Measurements from ENCODE around the gene VPREB1.

- RRBS = no CpG with 5 or more reads among the region's 10 CpGs
Measured at GRCh38 chr22:20514311-20515585, 7.3 kb downstream of the MED15 start.

- RRBS = no CpG with 5 or more reads among the region's 20 CpGs
Measured at GRCh38 chr22:20727315-20728000, 46.5 kb upstream of the SERPIND1 start.

DNA sequence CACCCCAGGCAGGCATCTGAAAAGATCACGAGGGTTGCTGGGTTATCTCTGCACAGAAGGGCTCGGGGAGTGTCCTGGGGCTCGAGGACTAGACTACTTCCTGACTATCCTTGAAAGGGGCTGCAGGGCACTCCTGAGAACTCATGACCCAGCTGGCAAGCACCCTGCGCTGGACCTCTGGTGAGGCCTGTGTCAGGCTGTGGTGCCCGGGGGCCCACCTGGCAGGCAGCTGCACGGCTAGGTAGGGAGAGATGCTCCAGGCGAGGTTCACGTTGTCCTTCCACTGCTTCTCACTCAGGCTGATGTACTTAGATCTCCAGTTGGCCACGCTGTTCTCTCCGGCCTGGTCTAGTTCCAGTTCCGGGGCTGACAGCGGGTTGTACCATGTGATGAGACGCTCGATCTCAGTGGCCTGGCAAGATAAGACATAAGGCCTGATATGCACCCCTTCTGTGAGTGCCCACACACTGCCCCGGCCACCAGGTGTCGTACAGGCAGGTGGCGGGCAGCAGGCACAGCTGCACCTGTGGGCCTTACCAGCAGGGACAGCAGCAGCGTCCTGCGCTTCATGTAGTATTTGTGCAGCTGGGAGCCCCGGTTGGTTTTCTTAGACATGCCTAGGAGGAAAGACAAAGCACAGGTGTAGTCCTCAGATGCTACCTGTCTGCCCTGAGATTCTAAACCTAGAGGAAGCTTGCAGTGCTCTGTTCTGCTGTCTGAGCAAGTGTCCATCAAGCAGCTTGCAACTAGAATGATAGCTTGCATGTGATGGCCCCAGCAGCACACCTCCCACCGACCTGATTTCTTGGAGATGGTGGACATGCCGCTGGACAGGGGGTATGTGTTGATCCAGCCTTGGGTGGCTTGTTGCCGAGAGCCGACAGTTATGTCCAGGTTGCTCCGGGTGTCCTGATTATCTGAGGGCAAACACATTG lies 44.6 kb upstream of the SERPIND1 start:
- RRBS = 100% methylated on average over 1 of the region's 25 CpGs

- RRBS = no CpG with 5 or more reads among the region's 12 CpGs
Measured at GRCh38 chr22:20752778-20753481, 21.0 kb upstream of the SERPIND1 start.

DNA sequence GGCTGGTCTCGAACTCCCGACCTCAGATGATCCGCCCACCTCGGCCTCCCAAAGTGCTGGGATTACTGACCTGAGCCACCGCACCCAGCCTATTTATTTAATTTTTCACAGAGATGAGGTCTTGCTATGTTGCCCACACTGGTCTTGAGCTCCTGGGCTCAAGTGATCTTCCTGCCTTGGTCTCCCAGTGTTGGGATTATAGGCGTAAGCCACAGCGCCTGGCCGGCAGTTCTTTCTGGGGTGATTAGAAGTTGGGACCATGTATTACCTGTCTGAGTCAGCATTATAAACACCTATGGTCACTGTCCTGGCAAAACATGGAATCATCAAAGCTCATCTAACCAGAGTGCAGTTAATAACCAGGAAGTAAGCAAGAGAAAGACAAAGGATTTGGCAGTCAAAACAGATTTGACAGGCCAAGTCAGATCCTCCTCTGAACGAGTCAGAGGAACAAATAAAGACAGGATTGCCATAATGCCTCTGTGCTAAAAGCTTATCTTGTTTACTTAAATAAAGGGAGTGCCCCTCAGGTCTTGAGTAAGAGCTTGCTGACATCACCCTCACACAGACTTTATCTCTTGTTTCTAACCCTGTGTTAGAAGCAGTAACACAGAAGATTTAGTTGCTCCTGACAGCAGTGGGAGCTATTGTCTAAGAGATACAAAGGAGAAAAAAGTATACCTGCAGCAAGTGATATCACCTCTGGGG lies 3.7 kb downstream of the SERPIND1 start:
- RRBS = no CpG with 5 or more reads among the region's 9 CpGs

DNA sequence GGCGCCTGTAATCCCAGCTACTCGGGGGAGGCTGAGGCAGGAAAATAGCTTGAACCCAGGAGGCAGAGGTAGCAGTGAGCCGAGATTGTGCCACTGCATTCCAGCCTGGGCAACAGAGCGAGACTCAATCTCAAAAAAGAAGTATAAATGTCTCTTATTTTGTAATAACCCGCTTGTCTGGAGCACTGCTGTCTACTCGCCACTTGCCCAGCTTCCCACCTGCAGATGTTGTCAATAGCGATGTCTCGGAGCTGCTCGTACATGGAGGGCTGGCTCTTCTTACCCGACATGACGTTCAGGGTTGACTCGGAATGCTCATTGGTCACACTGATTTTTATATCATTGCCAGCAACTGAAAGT lies 27.8 kb downstream of the SERPIND1 start:
- RRBS = no CpG with 5 or more reads among the region's 12 CpGs

DNA sequence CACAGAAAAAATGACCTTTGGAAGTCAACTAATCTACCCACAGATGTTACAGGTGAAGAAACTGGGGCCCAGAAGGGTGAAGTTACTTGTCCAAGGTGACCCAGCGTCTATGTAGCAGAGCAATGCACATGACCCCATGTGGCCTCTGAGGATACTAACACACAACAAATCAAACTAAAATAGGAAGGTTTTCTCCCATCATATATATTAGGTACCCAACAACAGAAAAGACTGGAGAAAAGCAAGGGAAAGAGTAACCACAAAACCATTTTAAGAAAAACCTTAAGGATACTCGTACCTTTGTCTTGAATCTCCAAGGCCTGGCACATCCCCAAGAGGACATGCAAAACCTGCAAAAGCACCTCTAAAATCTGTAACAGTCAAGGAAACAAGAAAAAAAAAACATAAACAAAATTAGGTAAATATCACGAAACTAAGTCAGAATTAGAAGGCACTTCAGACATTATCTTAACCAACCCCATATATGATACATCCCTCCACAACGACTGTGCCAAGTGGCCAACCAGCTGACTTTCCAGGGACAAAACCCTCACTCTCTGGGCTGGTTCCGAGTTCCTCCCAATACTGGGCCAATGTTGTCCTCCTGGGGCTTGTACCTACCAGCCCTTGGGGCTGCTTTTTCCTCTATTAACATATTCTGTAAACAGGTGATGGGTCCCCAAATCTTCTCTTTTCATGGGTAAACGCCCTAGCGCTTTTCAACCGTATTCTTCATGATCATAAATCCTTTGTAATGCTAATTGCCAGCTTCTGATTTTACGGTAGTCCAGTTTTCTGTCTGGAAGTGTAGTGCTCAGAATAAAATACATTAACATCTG lies 38.2 kb downstream of the PI4KA start:
- RRBS = no CpG with 5 or more reads among the region's 9 CpGs

DNA sequence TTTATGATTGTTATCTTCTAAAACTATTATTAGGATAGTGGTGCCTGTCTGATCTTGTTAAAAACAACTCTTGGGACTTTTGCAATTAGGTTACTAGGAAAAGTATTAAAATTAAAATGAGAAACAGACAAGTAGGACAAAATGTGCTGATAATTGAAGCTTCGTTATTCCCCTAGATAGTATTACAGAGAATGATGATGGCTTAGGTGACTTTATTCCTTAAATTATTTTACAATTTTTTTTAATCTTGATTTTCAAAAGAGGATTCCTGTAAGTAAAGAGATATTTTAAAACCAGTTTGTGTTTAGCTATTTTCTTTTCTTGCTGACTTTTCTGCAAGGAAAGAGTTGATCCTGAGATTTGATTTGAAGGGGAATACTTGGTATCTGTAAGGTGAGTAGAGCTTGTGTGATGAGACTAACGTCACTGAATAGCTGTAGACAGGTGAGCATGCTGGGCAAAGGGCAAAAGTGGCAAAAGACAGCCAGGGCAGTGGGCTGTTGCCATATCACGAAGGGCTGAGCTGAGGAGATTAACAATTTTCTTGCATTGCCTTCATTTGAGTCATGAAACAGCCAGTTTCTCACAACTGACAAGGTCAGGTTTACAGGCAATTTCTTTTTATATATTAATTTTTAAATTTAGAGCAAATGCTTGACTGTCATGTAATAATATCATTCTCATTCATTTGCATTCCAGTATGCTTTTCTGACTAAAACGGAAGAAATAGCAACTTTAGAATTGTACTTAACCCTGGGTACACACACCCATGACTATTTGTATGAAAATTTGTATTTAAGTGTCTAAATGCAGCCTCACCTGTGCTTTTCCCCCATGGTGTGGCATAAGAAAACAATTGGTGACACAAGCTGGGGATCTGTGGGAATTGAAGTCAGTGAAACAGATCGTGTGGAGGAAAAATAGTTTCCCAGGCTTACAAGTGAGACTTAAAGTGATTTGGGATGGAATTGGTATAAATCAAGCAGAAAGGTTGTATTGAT lies 21.1 kb downstream of the CRKL start:
- RRBS = no CpG with 5 or more reads among the region's 5 CpGs

- RRBS = 2% methylated on average over 17 of the region's 35 CpGs
Measured at GRCh38 chr22:20965307-20965969, 1.6 kb upstream of the AIFM3 start.

GRCh38 chr22:20998115-20999199 lies 3.5 kb downstream of the THAP7 start:
- RRBS = no CpG with 5 or more reads among the region's 7 CpGs

- RRBS = no CpG with 5 or more reads among the region's 22 CpGs
Measured at GRCh38 chr22:21032162-21032428, 266 bp downstream of the SLC7A4 start.

GRCh38 chr22:21698233-21699379 lies 32.8 kb downstream of the PPIL2 start:
- RRBS = 60% methylated on average over 3 of the region's 26 CpGs

GRCh38 chr22:21762848-21763691 lies 27.5 kb upstream of the YPEL1 start:
- RRBS = no CpG with 5 or more reads among the region's 14 CpGs

DNA sequence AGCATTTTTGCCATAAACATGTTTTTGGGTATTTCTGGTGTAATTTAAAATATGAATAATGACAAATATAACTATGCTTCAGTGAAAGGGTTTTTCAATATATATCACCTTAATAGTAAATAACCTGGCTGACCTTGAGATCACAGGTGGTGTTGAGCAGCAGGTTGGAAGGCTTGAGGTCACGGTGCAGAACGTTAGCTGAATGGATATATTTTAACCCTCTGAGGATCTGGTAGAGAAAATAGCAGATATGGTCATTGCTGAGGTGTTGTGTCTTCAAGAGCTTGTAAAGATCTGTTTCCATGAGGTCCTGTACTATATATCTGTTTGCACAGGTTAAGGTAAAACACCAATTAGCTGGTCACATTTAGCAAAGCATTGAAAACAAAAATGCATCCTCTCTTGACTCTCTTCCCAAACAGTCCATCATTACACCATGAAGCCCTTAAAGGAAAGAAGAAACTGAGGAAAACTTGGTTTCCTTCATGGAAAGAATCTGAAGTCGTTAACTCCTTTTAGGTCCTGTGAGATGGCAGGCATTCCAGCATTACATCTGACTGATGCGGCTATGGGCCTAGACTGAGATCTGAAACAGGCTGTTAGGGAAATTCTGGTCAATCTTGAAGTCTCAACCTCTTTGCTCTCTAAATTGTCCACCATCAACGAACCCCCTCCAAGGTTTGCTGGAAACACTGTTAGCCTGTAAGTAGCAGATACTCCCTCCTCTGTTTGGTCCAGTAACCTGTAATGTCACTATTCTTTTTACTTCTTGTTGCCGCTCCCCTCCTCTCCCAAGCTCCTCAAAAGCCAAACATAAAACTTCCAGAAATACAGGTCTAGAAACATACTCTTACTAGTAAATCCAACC lies 61.5 kb downstream of the MAPK1 start:
- RRBS = no CpG with 5 or more reads among the region's 6 CpGs

GRCh38 chr22:21841534-21842025 lies 25.9 kb downstream of the MAPK1 start:
- RRBS = no CpG with 5 or more reads among the region's 3 CpGs

DNA sequence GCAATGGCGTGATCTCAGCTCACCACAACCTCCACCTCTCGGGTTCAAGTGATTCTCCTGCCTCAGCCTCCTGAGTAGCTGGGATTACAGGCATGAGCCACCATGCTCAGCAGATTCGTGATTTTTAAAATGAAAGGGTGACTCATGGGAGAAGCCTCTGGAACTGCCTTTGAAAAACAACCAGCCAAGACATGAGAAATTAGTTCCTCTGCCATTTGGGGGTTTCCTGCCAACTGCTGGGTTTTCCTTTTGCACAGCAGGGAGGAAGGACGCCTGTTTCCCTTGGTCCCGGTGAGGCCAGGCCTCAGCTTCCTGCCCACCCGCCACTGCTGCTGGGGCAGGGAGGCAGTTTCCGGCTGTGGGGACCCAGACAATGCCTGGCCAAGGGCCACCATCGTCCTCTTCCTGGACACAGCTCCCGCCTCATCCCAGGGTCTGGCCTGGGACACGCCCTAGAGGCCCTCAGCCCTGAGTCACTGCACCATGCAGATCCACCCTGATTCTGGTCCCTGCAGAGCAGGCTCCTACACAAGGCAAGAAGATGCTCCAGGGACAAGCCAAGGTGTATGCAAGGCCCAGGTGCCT lies 10.2 kb downstream of the PPM1F start:
- RRBS = 3% methylated on average over 3 of the region's 10 CpGs

GRCh38 chr22:22162433-22162852 lies 82.1 kb upstream of the VPREB1 start:
- RRBS = no CpG with 5 or more reads among the region's 5 CpGs

DNA sequence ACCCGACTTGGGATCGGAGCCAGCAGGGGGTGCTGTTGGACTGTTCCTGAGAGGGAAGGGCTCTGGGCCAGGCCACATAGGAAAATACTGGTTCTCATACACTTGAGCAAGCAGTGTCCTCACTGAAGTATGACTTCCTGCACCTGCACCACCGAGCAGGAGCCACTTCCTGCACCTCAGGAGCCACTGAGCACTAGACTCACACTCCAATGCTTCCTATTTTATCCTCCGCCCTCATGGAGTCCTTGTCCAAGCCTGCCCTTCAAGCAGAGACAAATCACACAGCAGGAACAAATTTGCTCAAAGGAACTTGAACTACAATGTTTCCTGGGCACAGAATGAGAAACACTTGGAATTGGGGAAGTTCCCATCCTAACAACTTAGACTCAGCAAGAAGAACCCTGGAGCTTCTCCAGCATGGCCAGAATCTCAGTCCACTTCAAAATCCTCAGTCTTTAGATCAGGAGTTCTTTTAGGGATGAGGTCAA lies 36.6 kb upstream of the VPREB1 start:
- RRBS = no CpG with 5 or more reads among the region's 4 CpGs

DNA sequence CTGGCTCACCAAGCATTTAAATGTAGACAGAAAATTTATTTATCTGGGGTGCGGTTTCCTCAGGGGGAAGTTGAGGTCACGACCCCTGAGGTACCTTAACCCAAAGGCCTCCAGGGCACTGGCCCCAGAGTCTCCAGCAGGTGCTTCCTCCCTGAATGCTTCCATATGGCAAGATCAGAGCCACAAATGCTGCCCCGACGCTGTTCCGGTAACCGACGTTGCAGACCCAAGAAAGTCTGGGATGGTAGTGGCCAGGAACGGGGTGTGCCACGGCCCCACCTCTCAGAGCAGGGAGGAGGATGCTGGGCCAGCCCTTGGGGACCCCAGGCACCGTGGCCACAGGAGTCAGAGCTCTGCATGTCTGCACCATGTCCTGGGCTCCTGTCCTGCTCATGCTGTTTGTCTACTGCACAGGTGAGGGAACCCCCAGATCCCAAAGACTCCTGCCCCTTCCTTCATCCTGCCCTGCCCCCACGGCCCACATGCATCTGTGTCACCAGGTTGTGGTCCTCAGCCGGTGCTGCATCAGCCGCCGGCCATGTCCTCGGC lies at the start of gene VPREB1:
VPREB1 (plus strand) TSS at position 341 of the 549 bp plus-strand sequence.
- RRBS = 64% methylated on average over 2 of the region's 15 CpGs

DNA sequence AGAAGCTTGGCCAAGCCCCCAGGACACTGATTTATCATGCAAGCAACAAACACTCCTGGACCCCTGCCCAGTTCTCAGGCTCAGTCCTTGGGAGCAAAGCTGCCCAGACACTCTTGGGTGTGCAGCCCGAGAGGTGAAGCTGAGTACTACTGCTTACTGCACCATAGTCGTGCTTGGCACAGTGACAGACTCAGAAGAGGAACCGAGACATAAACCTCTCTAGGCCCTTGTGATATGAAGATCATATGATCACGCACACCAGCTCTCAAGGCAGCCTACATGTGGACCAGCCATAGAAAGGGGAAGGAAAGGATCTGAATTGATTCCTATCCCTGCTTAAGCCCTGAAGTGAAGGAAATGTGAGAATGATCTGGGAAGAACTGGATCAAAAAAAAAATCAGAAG lies 58.1 kb downstream of the ZNF280B start:
- RRBS = no CpG with 5 or more reads among the region's 4 CpGs

Measured in non-pigmented ciliary epithelial cell (primary cell).